Myometrial cell (primary cell): ENCODE measurements around a stretch of chr1.

DNA sequence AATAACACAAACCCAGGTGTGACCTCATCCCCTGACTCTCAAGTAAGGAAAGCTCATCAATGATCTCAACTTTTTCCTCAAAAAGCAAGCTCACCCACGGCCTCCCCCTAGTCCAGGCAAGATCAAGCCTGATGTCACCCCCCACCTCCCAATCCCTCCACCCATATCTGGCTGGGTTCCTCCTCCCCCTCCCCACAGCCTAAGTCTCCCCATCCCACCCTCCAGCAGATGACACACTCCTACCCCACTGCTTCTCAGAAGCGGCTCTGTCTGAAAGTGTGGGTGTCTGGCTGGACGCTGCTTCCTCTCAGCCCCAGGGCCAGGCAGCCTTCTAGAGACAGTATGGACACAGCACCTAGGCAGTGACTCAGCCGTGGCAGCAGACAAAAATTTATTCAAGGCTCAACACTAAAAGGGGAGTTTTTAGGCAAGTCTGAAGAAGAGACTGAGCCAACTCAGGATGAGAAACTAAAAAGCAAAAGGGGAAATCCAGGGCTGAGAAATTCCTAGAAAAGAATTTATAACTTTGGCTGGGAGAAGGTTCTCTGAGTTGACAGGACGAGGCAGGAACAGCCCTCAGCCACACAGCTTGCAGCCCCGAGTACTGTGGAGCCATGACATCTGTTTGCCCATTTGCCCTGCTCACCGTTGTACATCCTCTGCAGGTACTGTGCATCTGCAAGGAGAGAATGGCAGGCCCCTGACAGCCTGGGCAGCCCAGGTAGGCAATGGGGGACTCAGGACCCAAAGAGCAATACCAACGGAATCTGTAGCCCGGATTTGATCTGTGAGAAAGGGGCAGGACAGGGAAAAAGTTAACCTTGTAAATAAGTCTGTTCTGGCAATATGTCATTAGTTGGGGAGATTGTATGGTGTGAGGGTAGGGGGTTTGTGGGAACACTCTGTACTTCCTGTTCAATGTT is 81.5 kb upstream of the LRRC8D start:
- RAMPAGE, long total RNA, result no peak

DNA sequence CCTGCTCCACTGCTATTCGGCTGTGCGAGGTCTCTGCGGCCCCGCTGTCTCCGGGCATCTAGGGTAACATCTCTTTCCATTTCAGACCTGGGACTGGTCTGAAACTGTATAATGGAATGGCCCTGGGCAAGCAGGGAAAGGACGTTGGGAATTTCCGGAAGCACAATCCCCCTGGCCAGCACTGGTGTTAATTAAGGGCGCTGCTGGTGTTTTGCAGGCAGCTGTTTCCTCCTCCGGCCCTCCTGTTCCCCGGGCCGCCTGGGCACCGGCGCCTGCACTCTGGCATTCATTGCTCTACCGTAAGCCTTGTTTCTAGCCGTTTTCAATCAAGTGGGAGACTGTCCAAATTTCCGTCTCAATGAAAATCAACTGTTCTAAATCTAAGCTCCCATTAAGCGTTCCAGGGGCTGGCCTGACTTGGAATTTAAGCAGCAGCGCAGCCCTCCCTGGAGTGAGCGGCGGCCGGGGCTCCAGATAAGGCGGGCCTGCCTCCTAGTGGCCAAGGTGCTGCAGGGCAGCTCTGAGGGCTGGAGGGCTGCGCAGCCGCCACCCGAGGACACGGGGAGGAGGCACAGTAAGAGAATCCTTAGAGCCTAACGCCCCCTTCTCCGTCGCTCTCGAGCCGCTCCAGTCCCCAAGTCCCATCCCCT is 58.1 kb upstream of the LRRC8D start:
- RAMPAGE, long total RNA, result no peak

- RAMPAGE, long total RNA, result no peak
Observed at GRCh38 chr1:89900478-89901373, 79.9 kb downstream of the LRRC8D start.

- RAMPAGE, long total RNA, result no peak
Observed at GRCh38 chr1:89906459-89907209, 85.8 kb downstream of the LRRC8D start.

GRCh38 chr1:89942703-89943249 is 52.1 kb upstream of the ZNF326 start:
- RAMPAGE, long total RNA, result no peak

DNA sequence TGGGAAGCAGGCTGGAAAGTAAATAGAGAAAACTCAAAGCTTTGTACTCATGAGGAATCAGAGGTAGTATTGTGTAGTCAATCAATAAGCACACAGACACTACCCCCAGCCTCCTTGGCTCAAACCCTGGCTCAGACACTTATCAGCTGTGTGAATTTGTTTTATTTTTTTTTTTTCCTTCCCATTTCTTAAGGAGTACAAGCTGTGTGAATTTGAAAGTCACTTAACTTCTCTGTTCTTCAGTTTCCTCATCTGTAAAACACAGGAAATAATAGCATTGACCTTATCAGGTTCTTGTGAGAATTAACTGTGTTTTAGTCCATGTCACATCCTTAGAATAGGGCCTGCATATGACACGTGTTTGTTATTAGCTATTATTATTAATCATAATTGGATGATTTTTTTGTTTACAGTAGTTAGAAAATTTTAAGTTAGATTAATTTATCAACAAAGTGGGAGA is 31.8 kb upstream of the BARHL2 start:
- RAMPAGE, long total RNA, result no peak

GRCh38 chr1:91582603-91582956 is 81.9 kb downstream of the CDC7 start:
- RAMPAGE, long total RNA, result no peak

- RAMPAGE, long total RNA, result no peak
Observed at GRCh38 chr1:91604575-91605159, 104.0 kb downstream of the CDC7 start.

- RAMPAGE, long total RNA, result no peak
Observed at GRCh38 chr1:91731756-91732268, 154.1 kb downstream of the TGFBR3 start.

DNA sequence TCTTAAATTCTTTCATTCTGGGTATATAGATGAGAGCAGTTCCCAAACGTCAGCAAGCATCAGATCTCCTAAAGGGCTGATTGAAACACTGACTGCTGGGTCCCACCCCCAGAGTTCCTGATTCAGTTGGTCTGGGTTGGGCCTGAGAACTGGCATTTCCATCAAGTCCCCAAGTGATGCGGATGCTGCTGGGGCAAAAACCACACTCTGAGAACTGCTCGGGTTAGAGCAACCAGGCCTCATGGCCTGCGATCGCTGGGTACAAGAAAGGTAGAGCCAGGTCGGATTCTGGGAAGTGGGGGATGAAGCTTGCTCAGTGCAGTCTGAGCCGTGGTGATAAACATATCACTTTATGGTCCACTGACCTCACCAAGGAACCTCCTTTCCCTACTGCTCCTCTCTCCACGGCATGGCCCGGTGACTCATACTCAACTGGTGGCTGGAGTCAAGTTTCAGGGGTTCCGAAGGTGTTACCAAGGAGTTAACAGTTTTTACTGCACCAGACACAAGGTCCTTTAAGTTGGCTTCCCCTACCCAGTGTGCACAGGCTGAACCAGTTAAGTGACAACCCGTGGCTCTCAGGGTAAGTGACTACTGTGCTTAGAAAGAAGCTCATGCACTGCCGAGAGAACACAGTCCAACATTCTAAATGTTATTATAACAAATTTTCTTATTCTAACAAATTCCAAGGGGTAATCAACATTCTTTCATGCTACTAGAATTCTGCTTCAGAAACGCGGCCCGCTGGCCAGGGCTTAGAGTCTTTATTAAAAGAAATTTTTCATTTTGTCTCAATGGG is 153.5 kb downstream of the TGFBR3 start:
- RAMPAGE, long total RNA, result no peak

GRCh38 chr1:91757832-91758086 is 128.2 kb downstream of the TGFBR3 start:
- RAMPAGE, long total RNA, result no peak

GRCh38 chr1:91827677-91828432 is 58.1 kb downstream of the TGFBR3 start:
- RAMPAGE, long total RNA, result no peak

DNA sequence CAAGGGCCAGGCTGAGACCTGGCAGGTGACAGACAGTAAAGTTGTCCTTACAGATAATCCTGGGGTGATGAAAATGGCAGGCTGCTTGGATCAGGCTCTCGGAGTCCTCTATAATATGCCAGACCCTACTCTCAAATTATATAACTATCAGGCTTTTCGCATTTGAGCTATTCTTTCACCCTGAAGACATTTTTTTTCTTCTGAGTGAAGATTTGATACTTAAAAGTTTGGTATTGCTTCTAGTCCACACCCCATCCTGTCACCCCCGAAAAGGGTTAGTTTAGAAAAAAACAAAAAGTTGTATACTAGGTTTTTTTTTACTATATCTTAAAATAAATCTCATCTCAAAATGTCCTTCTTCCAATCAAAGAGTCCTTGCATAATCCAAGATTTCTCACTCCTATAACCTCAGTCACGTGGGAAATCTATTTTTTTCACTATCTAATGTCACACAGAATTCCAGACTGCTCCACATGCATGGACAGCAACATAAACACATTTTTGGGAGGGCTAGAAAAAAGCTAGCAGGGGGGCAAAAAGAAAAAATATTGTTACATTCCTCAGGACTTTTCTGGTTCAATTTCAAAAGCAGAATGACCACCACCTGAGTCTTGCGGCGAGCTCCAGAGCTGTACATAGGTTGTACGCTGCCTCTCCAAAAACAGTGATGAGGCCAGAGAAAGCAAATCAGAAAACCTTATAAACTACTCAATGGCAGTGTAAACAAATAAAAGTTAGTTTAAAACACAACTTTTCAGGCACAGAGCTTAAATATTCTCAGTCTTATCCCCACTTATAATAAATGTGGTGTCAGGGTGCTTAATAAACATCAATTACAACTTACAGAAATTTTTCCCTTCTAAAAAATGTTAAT is 39.3 kb downstream of the TGFBR3 start:
- RAMPAGE, long total RNA, result no peak

GRCh38 chr1:91884206-91884644 is 1.7 kb downstream of the TGFBR3 start:
- RAMPAGE, long total RNA, result no peak

GRCh38 chr1:92441685-92442398 is 44.9 kb downstream of the GFI1 start:
- RAMPAGE, long total RNA, result no peak

GRCh38 chr1:92476167-92476783 is 10.4 kb downstream of the GFI1 start:
- RAMPAGE, long total RNA, result no peak

GRCh38 chr1:92482882-92483465 is 3.8 kb downstream of the GFI1 start:
- RAMPAGE, long total RNA, result no peak

- RAMPAGE, long total RNA, result no peak
Observed at GRCh38 chr1:92783983-92784494, 869 bp downstream of the EVI5 start.

DNA sequence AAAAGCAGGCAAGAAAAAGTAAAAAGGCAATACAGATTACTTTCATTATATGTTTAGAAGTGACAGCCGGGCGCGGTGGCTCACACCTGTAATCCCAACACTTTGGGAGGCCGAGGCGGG is 686 bp upstream of the EVI5 start:
- RAMPAGE, long total RNA, result no peak

DNA sequence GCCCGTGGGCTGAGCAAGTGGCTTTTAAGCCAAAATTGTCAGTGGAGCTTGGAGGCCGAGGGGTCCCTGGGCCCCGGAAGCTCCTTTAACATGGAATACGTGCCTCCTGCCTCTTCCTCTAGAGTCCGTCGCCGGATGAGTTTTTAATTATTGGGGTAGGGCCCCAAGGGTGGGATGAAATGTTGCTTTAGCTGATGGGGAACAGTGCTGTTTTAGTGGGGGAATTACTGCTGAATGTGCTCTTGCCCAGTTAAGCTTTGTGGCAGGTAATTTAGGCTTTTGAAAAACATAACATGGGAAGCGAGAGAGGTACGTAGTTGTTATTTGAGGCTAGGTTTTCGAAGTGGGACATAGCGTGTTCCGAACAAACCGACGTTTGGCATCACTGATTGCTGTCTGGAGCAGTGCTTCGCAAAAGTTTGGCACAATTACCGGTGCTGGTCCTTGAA is 776 bp downstream of the RPL5 start:
- RAMPAGE, long total RNA, result no peak